H9 (cell line): ENCODE measurements around the genes ANTXR2, BMP3, HNRNPD and COPS4.

- PRO-cap: no peak
These were observed 67.2 kb downstream of the NAA11 start for GRCh38 chr4:79258621-79259094.

- PRO-cap: no peak
These were observed 167.2 kb downstream of the ANTXR2 start for GRCh38 chr4:79905805-79906338.

DNA sequence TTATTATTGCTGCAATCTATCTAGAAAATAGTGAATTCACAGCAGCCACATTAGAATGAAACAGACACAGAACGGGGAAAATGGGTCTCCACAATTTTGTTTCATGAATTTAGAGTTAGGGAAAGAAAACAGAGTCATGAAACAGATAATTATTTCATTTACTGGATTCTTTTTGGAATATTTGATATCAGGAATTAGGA, 61.0 kb downstream of the ANTXR2 start:
- PRO-cap: no peak

DNA sequence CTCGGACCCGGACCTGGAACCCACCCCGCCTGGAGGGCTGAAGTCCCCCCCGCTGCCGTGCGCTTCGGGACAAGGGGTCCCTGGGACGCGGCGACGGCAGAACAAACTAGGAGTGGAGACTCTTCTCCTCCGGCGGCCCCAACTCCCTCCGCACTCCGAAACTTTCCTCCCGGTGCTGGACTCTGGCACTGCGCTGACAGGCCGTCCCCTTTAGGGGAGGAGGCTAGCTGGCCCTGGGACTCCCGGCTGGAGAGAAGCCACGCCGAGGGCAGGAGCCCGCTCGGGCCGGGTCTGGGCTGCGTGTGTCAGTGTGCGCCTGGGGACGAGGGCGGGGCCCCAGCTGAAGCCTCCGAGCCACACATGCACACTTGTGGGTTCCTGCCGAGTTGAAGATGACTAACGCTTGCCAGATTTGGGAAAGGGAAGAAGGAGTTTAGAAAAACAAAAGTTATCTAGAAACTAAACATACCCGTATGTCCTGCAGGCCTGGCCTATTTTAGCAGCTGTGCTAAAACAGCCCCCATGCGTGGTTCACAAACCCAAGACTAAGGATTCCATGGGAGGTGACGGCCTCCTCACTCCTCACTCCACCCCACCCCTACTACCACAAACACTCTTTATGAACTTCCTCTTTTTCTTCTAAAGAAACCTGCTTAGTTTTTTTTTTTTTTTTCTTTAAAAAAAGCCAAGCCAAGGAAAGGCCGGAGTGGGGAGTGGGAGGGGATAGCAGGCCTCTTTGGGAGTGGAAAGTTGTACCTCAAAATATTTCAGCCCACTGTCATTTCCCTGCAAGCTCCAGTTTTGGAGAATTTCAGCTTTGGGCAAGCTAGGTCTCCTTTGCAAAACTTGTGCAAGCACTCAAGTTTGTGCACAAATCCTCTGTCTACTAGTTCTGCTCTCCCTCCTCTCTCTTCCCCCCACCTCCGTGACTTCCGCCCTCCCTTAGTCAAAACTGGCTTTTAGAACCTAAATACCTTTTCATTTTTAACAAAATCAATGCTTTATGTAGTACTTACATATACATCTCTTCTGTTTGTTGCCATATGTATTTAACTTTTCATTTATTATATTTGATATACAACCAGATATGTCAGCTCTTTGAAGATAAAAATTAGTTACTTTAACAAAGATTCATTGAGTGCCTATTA, at the start of gene ANTXR2:
Gene ANTXR2 (minus strand): TSS at position 304 of the 1,148 bp plus-strand sequence.
- PRO-cap: bidirectional peak, plus-strand start at position 260 of the sequence, minus-strand start at position 157 of the sequence

DNA sequence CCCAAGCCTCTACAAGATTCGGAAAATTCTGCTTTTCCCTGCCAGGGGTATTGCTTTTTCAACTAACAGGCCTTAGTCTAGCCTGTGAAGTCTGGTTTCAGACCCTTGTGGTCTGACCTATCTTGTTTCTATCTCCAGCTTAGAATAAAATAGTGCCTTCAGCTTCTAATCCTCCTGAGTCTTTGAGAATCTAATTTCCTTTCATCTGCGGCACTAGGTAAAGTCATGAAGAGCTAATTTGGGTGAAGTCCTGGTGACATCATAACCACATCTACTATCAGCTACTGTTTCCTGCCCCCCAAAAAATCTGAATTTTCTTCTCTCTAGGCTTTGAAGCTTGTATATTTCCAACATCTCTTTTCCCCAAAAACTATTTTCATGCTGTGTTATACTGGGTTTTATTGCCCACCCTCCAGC, 52.8 kb upstream of the ANTXR2 start:
- PRO-cap: no peak

- PRO-cap: no peak
These were observed 25.2 kb upstream of the PRDM8 start for GRCh38 chr4:80172030-80172506.

DNA sequence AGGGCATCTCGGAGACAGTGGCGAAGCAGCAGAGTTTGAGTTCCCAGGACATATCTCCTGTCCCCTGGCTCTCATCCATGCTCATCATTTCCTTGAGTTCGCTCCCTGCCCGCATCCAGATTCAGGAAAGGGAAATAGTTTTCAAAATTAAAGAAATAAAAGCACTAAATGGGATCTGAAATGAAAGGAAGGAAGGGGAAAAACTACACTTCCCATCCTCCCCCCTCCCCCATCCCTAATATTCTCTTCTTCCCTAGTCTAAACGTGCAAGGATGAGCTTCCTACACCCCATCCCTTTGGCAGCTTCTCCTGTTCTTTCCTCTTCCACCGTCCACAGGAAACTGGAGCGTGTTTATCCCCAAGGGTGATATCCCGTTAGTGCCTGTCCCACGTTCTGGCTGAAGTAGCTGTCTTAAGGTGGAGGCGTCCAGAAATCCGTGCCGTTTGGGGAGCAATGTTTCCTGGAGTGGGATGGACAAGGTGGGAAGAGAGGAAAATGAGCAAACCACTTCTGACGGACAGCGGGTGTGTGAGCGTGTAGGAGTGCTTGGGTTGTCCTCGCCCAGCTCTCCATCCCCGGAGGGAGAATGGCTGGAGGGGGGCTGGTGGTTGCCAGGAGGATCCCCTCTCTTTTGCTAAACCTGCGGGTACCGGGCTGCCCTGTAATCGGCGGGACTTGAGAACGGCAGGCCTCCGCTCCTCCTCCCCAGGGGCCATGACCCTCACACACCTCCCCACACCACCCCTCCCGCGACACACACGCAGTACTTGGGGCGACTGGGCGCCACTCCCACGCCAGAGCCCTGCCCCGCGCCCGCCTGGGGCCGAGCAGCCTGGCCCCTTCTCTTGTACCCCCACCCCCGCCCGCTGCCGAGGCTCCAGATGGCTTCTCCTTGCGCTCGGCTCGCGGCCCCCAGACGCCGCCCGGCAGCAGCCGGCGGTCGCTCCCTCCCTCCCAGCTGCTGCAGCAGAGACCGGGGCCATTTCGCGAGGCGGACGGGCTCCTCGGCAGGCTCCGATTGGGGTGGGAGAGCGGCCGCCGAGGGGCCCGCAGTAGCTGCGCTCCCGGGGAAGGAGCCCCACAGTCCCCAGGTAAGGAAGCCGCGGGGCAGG, 14.0 kb upstream of the PRDM8 start:
- PRO-cap: no peak

DNA sequence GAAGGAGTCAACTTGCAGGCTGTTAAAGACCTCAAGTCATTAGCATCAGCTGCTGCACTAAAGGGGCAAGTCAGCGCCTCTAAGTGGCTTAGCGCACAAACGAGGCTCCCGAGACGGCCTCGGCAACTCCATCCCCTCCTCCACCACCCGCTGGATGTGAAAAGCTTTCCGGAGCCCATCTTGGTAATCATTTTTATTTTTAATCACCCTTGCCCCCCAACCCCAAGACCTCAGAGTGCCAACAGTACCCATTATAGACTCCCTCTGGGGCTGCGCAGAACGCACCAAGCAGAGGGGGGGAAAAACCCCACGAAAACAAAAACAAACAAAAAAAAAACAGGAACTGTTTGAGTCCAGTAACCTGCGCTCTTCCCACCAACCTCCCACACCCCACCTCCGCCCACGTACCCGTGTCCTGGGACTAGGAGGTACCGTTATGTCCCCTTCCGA, 859 bp upstream of the PRDM8 start:
- PRO-cap: no peak

DNA sequence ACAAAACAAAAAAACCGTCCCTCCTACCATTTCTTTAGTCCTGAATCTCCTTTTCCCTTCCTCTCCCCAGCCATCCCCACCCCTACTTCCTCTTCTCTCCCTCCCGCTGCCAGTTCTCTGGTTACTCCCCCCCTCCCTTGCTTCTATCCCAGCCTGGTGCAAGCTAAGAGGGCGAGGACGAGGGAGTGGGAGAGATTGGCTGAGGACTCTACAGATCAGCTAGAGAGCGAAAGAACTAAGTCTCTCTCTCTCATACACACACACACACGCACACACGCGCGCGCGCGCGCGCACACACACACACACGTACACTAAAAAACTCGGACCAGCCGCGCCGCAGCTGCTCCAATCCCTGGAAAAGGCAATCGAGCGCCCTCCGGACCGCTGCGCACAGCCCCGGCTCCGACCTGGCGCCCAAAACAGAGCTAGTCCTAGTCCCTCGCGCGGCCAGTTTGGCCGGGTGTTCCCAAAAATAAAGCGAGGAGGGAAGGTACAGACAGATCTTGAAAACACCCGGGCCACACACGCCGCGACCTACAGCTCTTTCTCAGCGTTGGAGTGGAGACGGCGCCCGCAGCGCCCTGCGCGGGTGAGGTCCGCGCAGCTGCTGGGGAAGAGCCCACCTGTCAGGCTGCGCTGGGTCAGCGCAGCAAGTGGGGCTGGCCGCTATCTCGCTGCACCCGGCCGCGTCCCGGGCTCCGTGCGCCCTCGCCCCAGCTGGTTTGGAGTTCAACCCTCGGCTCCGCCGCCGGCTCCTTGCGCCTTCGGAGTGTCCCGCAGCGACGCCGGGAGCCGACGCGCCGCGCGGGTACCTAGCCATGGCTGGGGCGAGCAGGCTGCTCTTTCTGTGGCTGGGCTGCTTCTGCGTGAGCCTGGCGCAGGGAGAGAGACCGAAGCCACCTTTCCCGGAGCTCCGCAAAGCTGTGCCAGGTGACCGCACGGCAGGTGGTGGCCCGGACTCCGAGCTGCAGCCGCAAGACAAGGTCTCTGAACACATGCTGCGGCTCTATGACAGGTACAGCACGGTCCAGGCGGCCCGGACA, at the start of gene BMP3:
Gene BMP3 (plus strand): TSS at position 242 of the 1,043 bp plus-strand sequence.
- PRO-cap: no peak

- PRO-cap: no peak
These were observed 143.5 kb downstream of the HNRNPD start for GRCh38 chr4:82230201-82230855.

DNA sequence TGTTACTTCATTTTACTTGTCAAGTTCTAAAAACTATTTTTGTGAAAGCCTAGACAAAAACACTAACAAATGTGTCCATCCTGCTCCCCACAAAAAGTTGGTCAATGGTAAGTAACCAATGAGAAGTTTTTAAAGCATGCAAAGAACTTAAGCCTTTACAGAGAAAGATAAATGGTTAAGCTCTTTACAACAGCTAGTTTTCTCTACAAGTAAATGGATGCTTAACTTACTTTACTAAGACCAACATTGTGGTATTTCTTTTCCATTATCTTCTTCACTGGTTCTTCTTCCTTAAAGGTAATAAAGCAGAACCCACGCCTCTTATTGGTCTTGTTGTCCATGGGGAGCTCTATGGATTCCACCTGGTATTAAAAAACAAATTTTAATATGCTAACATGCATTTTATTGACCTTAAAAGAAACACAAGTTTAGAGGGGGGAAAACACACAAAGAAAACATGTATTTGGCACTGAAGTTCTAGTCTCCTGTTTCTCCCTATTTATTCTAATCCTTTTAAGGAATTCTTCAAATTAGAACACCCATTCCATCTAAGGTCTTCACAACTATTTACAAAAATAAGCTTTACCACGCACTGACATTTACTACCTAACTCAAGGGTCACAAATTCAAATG, 16.6 kb downstream of the HNRNPD start:
- PRO-cap: no peak

DNA sequence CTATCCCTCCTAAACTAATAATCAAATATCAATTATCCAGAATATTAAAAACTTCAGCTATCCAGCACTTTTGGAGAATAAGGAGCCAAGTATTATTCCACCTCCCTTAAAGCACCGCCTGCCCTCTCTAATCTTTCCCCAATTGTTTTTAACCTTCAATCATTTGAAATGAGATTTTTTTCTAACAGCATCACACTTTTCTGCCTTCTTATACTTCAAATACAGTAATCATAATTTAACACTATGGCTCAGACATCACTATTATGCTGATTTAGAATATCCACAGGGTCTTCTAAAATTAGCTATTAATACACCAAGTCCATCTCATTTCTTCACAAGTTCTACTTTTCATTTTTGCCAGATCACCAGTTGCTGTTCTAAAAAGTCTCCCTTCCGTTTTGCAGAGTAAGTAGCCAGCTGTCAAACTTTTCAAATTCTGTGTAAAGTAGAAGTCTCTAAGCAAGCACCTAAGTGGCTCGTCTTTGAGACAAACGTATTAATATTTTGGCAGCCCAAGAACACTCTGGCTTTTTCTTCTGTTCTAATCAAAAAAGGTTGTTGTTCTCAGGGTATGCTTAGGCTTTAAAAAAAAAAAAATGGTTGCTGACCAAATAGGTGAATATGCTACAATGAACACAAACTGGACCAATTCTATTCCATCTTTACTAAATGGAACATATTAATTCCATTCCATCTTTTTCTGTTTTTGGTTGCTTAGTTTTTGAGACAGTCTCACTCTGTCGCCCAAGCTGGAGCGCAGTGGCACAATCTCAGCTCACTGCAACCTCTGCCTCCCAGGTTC, 11.7 kb downstream of the HNRNPD start:
- PRO-cap: no peak

GRCh38 chr4:82373371-82374081, at the start of gene HNRNPD:
TSS of gene HNRNPD (minus strand) at chr4:82373991.
- PRO-cap: bidirectional peak, plus-strand start at chr4:82373578, minus-strand start at chr4:82373468; bidirectional peak, plus-strand start at chr4:82373706, minus-strand start at chr4:82373713; bidirectional peak, plus-strand start at chr4:82373796, minus-strand start at chr4:82373800; bidirectional peak, plus-strand start at chr4:82374186, minus-strand start at chr4:82373956

- PRO-cap: no peak
These were observed 9.1 kb downstream of the HNRNPDL start for GRCh38 chr4:82421019-82421793.

DNA sequence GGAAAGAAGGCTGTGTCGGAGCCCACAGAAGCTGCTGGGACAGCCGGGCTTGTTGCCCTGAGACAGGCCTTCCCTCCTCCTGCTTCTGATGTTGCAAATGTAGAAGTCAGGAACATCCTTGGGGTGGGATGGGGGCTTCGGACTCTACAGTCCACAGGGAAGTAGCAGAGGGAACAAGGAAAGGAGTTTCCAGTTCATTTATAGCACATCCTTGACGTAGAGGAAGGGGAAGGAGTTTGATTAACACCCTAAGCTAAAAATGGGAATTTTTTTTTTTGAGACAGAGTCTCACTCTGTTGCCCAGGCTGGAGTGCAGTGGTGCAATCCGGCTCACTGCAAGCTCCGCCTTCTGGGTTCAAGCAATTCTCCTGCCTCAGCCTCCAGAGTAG, 64.7 kb upstream of the TMEM150C start:
- PRO-cap: no peak

DNA sequence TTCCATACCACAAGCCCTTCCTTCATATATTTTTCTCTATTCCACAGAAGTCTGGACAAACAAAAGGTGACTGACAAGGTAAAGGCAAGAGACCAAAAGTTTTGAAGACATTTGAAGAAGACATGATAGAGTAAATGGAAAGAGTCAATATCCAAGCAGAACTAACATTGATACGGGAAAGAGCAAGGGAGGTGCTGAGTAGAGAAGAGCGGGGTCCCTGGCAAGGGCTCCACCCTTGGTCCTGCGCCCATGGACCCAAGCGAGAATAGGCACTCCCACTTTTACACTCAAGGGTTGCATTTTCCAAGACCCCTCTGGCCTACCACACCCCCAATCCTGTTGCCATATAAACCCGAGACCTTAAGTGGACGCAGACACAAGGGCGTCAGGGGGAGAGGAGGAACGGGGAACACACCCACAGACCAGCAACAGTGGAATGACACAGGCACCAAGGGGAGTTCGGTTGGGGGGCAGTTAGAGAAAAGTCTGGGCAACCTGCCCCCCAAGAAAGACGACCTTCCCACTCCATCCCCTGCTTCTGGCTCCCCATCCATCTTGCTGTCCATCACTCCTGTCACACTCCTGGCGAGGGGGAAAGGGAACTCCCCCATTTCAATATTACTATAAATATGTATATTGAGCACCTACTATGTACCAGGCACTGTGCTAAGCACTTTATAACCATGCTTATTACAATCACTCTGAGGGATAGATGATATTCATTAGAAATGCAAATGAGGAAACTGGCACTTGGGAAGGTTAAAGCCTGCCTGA, 51.8 kb downstream of the SCD5 start:
- PRO-cap: unidirectional peak, minus-strand start at position 476 of the sequence; unidirectional peak, minus-strand start at position 529 of the sequence

GRCh38 chr4:82899838-82900021, 805 bp upstream of the THAP9 start:
- PRO-cap: no peak

DNA sequence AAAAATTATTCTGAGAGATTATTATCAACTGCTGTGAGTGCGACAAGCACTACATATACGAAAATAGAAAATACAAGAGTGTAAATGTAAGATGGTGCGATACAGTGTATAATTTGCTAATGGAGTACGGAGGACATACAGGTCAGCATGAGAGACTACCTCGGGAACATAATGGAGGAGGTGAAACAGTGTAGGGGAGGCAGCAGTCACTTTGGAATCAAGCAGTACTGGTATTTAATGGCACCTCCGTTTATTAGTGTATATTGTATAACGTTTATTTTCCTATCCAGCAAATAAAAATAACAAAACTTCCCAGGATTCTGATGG, 2.9 kb upstream of the LIN54 start:
- PRO-cap: no peak

DNA sequence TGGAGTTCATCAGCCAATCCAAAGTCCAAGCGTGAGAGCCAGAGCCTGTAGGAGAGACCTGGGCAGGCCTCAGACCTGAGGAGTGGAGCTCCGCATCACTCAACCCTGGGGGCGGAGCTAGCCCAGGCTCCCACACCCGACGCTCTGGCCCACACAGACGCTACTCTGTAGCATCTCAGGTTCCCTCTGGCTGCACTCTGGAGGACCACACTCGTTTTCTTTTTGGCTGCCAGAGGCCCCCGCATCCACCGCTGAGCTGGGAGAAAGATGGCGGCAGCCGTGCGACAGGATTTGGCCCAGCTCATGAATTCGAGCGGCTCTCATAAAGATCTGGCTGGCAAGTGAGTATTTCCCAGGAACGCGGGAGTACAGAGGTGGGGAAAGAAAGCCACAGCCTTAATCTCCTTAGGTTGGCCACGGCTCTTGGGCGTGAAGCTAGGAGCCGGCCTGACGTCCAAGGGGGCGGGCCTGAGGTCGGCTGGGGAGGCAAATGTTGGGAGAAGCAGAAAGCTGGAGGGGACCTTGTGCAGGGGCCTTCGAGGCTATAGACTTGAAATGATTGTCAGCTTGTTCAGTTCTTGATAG, at the start of gene COPS4:
Gene COPS4 (plus strand): TSS at position 226 of the 585 bp plus-strand sequence.
- PRO-cap: bidirectional peak, plus-strand start at position 244 of the sequence, minus-strand start outside the sequence; bidirectional peak, plus-strand start at position 344 of the sequence, minus-strand start at position 343 of the sequence

DNA sequence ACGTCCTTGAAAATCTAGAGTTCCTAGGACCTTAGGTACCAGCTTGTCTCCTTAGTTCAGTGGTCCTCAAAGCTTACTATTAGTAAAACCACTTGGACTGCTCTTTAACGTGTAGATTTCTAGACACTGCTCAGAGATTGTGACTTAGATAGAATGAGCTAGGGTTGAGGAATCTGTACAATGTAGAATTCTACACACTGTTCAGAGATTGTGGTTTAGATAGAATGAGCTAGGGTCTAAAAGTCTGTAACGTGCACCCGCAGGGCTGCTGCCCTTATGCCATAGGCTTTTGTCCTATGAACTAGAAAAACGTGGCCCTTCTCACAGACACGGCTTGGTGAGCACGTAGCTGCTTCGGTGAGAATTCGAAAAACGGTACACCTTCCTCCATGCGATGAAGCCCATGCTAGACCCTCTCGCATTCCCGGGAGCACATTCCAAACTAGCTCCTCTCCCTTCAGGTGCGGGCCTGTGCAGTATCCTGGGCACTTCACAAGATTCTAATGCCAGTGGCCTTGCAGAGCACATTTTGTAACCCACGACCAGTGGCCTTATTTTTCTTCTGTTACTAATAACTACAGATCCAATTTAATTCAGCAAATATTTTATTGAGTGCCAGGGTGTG, 1.5 kb downstream of the PLAC8 start:
- PRO-cap: no peak